Cytotoxic T cell (primary cell): ENCODE measurements around the genes LIX1L and NOTCH2NLC.

- PRO-cap, 2 experiments: no peak in any of the 2 experiments
Measured at GRCh38 chr1:145775437-145776066, 48.3 kb downstream of the RNF115 start.

DNA sequence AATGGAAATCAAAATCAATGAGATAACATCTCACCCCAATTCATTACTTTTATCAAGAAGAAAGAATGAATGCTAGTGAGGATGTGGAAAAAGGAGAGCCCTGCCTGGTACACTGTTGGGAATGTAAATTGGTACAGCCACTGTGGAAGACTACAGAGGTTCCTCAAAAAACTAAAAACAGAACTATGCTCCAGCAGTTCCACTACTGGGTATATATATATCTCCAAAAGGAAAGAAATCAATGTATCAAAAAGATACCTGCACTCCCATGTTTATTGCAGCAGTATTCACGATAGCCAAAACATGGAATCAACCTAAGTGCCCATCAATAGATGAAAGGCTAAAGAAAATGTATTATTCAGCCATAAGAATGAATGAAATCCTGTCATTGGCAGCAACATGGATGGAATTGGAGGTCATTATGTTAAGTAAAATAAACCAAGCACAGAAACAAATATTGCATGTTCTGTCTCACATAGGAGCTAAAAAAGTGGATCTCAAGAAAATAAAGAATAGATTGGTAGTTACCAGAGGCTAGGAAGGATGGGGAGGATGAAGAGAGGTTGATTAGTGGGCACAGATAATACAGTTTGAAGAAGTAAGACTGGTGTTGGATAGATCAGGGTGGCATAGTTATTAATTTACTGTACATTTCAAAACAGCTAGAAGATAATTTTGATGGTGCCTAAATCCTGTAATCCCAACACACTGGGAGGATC, 1.3 kb upstream of the NUDT17 start:
- PRO-cap, 2 experiments: no peak in any of the 2 experiments

DNA sequence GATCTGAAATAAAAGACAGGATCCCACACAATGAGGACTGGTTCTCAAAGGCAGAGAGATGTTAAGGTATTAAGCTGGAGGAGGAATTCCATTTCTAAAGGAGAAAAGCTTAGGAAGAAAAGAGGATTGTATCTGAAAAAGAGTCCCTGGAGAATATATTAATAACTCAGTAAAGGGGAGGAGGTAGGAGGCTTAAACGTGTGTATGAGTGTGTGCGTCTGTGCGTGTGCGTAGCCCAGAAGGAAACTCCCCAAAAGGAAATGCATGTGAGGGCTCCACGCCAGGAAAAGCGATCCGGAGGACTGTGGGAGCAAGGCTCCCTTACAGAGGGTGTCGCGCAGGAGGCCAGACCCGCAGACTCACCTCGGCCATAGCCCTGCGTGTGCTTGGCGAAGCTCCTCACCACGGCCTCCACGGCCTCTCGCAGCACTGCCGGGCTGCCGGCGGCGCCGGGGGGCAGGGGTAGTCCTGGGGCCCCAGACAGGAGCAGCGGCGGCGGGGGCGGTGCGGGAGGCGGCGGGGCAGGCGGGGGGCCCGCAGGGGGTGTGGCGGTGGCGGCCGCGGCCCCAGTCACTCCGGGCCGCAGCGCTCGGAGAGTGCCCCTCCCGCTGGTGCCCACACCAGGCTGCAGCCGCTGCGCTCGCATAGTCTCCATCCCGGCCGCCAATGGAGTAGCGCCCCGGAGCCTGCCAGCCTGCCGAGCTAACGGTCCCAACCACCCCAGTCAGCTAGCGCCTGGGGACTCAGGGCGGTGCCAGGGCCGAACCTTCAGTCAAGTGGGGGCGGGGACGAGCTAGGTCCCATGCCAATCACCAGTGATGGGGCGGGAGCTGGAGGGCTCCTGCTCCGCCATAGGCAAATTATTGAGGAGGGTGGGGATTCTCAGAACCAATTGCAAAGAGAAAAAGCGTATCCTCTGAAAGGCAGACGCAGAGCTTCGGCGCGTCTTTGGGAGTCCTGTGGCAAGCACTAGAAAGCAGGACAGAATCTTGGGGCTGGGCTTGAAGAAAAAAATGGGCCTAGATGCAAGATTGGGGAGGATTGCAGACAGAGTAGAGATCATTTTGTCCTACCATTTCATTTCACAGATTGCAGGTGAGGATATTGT, at the start of gene LIX1L:
Gene LIX1L (minus strand): TSS at position 745 of the 1,108 bp plus-strand sequence.
- PRO-cap, 2 experiments: peak in 2 of 2 experiments; most common plus-strand start position 305 of the sequence (in 2); most common minus-strand start position 157 of the sequence (in 2)

GRCh38 chr1:145995562-145995947, 824 bp downstream of the TXNIP start:
- PRO-cap, 2 experiments: no peak in any of the 2 experiments

- PRO-cap, 2 experiments: no peak in any of the 2 experiments
Measured at GRCh38 chr1:146016295-146016687, 5.2 kb downstream of the HJV start.

GRCh38 chr1:146411788-146412489, 67.4 kb upstream of the PPIAL4H start:
- PRO-cap, 2 experiments: peak in 2 of 2 experiments; most common plus-strand start chr1:146412215 (in 2)

DNA sequence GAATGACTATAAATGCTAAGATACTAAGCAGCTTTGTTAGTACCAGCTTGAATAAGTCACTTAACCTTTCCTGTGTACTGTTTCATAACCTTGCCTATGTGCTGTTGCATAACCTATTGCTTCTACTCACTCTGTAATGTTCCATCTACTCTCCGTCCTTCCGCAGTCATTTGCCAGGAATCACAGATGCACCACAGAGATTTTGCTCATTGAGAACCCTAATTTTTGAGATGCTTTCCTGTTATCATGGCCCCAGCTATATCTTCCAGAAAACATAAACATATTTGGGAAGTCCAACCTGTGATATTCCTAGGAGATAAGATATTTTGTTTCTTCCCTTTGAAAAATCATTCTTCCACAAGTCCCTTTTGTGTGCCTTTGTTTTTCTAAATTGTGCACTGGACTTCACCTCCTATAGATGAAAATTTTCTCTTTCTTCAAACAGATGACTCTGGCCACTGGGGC, 44.7 kb downstream of the CHD1L start:
- PRO-cap, 2 experiments: no peak in any of the 2 experiments

DNA sequence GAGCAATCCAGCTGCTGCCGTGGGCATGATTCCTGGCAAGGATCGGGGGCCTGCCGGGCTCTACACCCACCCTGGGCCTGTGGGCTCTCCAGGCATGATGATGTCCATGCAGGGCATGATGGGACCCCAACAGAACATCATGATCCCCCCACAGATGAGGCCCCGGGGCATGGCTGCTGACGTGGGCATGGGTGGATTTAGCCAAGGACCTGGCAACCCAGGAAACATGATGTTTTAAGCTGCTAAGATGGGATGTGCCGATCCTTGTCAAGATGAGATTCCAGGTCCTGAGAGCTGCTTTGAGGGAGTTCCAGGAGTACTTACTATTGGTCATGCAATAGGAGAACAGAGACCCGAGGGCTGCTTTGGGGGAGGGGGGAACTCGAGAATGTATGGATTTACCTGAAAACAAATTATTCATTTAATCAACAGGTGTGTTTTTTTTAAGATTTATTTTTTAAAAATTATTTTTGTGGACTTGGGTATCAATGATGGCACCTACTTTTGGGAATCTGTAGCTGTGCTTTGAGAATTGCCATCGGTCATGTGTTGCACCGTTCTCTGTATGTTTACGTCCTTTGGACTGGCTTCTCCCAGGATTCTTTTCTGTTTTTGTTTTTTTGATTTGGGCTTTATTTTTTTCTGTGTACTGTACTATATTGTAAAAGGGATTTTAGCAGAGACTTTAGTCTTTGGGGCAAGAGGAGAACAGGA, 45.4 kb downstream of the ACP6 start:
- PRO-cap, 2 experiments: no peak in any of the 2 experiments

- PRO-cap, 2 experiments: no peak in any of the 2 experiments
Measured at GRCh38 chr1:147780831-147781719, 20.7 kb upstream of the GJA5 start.

GRCh38 chr1:148013399-148014093, 85.3 kb downstream of the GPR89B start:
- PRO-cap, 2 experiments: peak in 2 of 2 experiments; most common plus-strand start chr1:148013852 (in 2)

DNA sequence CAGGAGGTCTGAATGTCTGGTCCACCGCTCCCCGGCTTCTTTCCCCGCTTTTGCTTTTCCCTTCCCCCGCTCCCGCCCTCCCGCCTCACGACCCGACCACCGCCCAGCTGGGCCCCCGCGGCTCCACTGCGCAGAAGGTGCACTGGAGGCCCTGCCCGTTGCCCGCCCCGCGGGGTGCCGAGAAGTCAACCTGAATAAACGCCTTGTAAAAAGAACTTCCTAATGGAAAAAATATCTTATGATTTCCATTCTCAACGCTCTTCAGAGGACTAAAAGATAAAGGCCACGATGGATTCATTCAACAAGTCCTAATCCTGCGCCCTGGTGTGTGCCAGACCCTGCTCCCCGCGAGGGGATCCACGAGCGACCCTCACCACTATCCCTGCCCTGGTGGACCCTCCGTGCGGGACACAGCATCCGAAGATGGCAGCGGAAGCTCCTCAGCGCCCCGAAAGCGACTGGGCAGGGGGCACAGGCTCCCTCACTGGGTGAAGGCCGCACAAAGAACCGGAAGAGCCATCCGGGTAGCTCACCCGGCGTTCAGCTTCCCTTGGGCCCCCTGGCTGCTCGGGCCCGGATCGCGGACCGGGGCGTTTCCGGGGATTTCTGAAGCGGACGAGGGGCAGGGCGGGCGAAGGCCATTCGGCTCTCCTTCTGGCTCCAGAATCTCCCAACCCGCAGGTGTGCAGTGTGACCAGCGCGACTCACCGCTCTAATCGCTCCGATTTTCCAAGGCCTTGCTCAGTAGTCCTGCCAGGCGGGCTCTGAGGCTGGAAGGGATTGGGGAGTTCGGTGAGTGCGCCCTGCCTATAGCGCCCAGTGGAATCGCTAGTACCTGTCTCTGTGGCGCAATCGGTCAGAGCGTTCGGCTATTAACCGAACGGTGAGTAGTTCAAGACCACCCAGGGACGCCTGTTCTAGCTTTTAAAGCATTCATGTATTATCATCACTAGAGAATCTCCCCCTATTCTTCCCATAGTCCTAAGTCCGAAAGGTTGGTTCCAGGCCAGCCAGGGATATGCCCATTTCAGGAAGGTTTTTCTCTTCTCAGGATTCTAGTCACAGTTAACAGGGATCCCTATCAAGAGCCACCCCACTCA, 94.2 kb upstream of the NBPF11 start:
- PRO-cap, 2 experiments: no peak in any of the 2 experiments

DNA sequence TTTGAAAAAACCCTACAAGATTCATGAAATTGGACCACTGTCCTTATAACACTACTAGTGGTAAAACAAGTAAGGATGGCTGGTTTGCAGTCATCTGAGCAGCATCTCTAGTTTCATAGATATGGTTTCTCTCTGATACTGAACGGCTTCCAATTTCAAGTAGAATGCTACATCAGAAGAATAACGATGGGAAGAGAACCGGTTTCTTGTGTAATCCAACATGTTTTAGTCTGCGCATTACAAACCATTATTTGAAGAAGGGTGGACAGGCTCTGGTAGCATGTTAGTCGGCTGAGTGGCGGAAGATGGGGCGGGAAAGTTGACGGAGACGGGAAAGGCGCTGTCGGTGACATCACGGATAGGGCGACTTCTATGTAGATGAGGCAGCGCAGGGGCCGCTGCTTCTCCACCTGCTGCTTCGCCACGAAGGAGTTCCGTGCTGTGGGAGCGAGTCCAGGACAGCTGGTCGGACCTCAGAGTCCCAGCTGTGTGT, 110.9 kb upstream of the NBPF11 start:
- PRO-cap, 2 experiments: peak in 2 of 2 experiments; most common minus-strand start position 307 of the sequence (in 2)

- PRO-cap, 2 experiments: no peak in any of the 2 experiments
Measured at GRCh38 chr1:148433234-148433567, 49.9 kb downstream of the PPIAL4G start.

DNA sequence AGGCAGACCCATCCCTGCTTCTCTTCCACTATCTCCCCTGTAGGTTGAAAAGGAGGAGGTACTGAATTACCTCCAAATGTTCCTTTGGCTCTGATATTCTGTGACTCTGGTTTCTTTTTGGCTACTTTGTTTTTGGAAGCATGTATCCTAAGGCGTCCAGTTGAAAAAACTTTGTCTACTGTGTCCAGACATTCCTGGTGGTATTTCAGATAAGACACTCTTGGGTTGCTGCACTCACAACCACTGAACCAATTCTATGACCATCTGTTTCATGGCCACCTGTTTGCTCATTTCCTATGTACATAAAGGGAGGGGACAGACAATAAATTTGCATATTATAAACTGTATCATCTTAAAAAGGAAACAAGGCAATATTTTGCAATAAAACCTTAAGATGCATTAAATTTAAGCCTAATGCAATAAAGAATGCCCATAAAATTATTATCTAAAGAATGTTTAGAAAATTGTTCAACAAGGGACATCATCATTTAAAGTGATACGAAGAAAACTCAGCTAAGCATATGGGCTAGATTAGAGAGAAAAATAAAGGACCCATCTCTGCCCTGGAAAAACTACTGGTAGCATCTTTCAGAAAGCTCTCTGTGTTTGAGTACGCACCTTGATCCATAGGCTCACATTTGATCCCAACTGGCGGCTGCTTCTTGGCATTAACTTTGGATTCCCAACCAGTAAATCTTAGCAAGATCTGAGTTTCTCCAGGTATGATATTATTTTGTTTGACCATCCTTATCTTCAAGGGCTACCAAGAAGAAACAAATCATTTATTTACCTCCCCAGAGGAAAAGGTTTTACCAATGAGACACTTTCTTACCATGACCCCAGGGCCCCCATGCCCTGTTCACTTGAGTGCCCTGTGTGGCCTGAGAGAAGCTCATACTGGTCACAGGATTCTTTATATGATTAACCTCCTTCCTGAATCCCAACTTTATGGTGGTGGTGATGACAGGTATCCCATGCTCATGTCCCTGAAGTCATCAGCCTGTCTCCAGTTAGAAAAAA, 12.9 kb downstream of the NBPF9 start:
- PRO-cap, 2 experiments: no peak in any of the 2 experiments

- PRO-cap, 2 experiments: peak in 2 of 2 experiments; most common plus-strand start chr1:149390623 (in 2); most common minus-strand start chr1:149390436 (in 1)
Measured at GRCh38 chr1:149390118-149391168, at the start of gene NOTCH2NLC. Gene NOTCH2NLC, plus strand, starts transcription at chr1:149390621.

GRCh38 chr1:149605838-149606728, 22.4 kb downstream of the PPIAL4C start:
- PRO-cap, 2 experiments: peak in 2 of 2 experiments; most common plus-strand start chr1:149606282 (in 2); most common minus-strand start chr1:149606304 (in 1)

DNA sequence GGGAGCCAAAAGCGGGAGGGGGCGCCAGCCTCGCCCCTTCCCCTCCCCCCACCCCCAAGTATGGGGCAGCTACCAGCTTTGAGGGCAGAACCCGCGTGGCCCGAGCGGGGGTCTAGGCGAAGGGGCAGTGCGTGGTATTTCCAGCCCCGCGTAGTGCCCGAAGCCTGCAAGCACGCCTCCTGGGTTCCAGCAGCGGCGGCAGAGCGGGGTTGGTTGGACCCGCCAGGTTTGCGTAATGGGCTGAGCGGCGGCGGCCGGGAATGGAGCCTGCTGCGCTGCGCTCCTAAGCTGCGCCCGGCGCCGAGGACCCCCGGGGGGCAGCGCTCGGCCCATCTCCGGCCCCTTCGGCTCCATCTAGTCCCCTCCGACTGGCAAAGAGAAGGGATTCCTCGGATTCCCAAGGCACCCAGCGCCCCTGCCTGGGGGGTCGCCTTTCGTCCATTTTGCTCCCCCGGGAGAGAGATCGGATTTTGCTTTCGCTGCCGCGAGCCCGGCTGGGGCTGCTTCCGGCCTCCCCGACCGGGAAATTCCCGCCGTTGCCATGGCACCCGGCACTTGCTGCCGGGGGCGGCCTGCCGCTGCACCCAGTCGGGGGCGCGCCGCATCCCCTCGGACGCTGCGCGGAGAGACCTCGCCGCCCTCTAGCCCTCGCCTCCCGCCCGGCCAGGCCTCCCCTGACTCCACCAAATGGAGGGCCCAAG, 24.2 kb downstream of the PPIAL4C start:
- PRO-cap, 2 experiments: peak in 2 of 2 experiments; most common plus-strand start position 181 of the sequence (in 1)

- PRO-cap, 2 experiments: peak in 1 of 2 experiments; most common plus-strand start chr1:149631749 (in 1)
Measured at GRCh38 chr1:149631497-149631813, 47.8 kb downstream of the PPIAL4C start.

DNA sequence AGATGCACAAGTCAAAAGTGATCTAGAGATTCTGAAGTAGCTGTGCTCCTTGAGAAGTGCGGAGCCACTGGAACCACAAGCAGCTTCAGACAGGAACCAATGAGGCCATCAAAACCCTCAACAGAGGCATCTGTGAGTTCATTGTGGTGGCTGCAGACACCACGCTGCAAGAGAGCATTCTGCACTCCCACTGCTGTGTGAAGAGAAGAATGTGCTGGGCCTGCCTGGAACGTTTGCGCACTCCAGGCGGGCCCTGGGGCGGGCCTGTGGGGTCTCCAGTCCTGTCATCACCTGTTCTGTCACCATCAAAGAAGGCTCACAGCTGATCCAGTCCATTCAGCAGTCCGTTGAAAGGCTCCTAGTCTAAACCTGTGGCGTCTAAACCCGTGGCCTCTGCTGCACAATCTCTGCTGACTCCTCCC, 89.5 kb upstream of the FCGR1A start:
- PRO-cap, 2 experiments: peak in 1 of 2 experiments; most common plus-strand start position 190 of the sequence (in 1)

GRCh38 chr1:149712352-149712997, 70.0 kb upstream of the FCGR1A start:
- PRO-cap, 2 experiments: no peak in any of the 2 experiments